ENCODE measurements around a stretch of chr17.

DNA sequence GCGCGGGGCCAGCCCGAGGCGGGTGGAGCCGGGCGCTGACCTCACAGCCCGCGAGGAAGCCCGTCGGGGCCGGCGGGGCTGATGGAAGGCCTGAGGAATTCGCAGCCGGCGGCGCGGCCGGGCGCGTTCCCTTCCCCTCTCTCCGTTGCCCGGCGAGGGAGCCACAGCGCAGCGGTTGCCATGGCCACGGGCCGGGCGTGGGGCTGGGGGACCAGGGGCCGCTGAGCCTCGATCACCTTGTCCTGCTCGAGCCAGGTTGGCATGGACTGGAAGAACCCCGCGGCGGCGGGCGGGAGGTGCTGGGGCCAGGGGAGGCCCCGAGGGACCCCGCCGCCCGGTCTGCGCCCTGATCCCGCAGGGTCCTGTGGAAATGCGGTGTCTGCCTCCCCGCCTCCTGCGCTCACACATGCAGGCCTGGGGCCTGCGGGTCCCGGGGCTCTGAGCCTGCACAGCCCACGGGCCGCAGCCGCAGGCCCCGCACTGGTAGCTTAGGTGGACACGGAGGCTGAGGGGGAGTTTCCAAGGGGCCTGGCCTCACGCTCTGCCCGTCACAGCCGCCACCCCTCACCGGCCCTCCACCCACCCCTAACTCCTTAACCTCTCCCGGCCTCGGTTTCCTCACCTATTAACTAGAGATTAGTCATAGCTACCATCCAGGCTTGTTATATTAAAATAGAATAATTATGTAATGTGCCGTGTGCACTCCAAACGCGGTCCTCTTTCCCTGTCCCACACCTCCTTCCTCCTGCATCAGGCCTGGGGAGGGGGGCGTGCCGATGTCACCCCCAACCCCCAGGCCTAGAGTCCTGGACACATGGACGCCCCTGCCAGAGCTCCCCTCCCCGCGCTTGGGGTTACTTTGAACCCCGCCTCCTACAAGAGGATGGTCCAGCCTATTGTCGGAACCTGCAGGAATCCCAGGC lies 17.6 kb downstream of the SOCS3 start:
- PRO-cap, result unidirectional peak, plus-strand start at position 93 of the sequence

DNA sequence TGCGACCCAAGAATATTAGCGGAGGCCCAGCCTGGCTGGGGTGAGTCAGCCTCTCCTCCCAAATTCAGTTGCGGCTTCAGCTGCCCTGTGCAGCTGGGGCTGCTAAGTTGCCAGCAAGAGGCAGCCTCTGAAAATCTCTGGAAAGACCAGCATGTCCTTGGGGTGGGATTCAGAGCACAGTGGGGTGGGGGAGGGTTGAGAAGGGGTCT lies 17.0 kb downstream of the SOCS3 start:
- PRO-cap, result no peak

DNA sequence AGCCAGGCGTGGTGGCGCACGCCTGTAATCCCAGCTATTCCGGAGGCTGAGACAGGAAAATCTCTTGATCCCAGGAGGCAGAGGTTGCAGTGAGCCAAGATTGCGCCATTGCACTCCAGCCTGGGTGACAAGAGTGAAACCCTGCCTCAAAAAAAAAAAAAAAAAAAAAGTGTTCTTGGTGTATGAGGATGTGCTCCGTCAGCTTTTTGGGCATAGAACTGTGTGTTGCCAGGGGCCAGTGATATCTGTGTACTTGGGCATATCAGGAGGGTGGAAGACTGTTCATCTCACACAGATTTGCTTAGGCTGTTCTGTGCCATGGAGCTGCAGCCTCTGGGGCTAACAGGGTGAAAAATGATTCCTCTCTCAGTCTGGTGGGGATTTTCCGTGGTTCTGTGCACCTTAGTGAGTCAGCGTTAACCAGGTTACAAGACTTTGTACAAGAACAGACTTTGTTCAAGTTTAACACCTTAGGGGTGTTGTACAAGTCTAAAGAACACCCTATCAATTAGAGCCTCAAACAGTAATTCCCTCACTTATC lies 1.2 kb upstream of the PGS1 start:
- PRO-cap, result no peak

- PRO-cap, result no peak
These were observed 11.7 kb downstream of the PGS1 start for GRCh38 chr17:78389799-78390930.

GRCh38 chr17:78411960-78412480 lies 33.6 kb downstream of the PGS1 start:
- PRO-cap, result no peak

GRCh38 chr17:78434468-78435131 lies 56.2 kb downstream of the PGS1 start:
- PRO-cap, result no peak

- PRO-cap, result no peak
These were observed 63.5 kb downstream of the PGS1 start for GRCh38 chr17:78441844-78442490.

- PRO-cap, result no peak
These were observed 20.7 kb upstream of the DNAH17 start for GRCh38 chr17:78597852-78598296.

DNA sequence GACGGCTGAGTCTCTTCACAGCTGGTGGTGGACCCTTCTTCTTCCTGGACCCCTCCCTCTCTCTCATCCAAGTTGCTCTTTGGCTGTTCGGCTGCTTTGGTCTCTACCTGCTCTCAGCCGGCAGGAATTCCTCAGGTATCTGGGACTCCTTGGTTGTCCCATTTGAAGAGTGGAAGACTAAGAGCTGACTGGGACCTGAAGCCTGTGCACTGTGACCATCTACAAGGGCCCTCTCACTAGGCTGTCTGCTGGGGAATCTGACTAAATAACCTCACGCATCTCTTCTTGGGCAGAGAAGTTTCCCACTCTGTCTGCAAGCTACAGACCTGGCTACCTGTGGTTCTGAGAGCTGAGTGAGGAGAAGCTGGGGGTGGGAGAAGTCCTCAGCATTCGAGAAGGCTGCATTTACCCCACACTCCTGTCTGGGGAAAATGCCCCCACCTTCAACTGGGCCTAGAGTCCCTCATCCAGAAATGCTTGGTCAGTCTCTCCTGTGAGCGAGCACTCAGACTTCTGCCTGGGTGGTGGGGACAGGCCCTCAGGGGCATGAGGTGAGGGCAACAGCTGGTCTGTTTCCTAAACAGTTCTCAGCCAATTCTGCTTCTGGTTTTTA lies 98.8 kb downstream of the CYTH1 start:
- PRO-cap, result no peak

DNA sequence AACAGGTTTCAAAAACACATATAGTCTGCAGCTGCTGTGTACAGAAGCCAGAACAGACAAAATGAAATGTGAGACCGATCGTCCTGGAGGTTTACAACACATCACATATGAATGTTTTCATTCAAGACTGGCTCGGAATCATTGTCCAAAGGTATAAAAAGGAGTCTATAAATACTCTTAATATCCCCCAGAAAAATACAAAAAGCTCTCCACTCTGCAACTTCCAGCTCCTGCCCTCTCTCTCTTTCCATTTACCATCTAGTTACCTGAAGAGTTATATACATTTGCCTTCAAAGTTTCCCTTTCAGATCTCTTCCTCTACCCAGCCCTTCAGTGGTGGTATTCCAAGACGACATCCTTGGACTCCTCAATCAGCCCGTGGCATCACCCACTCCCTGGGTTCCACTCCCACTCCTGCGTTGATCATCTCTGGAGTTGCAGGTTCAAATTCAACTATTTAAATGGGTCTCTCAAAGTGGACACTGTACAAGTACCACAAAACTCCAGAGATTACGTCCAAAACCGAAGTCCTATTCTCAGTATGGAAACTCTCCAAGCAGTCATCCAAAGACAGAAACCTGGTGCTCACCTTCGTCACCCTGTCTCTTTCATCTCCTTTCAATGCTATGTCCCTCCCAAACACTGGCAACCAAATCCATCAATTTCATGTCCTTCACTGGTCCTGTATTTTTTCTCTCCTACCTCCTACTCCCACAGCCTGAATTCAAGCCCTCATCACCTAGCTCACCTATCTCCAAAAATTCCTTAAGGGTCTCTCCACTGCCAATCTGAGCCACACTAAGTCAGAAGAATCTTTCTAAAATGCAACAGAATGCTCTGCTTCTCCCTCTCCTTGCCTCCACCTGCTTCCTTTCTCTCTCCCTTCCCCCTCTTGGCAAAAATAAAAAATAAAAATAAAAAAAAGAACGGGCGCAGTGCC lies 13.9 kb downstream of the CYTH1 start:
- PRO-cap, result no peak

DNA sequence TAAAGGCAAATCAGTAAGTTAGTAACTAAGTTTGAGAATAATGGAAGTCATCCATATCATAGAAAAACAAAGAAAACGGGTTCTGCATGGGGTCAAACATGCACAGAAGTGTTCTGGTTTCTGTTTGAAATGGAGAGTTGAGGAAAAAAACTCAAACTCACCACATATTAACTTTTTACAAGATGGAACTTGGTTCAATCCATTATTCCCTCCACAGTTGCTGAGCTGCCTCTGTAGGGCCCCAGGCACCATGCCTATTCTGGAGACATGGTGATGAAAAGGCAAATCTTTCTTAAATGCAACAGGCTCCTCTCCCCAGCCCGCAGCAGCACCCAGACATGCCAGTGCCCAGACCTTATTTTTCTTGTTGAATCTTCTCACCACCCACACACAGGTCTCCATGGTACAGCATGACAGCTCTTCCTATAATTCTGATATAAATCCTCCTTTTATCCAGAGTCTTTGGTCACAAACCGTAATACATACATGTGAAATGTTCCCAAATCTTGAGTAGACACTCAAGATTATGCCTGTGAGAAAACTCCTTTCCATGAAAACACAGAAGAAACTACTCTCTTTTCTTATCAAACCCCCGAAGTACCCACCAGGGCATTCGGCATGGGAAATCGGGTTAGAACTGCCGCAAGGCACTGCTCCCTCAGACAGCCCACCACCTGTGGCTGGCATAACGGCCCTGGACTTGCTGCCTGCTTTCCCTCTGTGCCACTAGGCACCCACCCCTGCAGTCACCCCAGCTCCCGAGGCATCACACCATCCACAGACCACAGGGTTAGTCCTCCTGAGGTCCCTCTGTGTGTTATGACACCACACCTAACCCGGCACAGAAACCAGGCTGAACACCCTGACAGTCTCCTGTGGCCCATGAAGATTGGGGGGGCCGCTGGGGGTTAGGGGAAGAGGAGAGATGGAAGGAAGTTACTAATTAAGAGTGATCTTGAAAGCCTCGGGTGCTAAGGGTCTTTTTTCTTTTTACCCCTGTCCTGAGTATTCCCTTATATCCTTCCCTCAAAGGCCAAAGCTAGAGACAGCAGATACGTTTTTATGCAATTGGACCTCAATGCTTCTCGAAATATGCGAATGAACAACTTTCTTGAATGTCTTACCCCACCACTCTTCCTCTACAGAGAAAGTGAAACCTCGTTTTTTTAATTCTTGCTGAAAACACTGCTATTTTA lies 7.3 kb downstream of the CYTH1 start:
- PRO-cap, result no peak

DNA sequence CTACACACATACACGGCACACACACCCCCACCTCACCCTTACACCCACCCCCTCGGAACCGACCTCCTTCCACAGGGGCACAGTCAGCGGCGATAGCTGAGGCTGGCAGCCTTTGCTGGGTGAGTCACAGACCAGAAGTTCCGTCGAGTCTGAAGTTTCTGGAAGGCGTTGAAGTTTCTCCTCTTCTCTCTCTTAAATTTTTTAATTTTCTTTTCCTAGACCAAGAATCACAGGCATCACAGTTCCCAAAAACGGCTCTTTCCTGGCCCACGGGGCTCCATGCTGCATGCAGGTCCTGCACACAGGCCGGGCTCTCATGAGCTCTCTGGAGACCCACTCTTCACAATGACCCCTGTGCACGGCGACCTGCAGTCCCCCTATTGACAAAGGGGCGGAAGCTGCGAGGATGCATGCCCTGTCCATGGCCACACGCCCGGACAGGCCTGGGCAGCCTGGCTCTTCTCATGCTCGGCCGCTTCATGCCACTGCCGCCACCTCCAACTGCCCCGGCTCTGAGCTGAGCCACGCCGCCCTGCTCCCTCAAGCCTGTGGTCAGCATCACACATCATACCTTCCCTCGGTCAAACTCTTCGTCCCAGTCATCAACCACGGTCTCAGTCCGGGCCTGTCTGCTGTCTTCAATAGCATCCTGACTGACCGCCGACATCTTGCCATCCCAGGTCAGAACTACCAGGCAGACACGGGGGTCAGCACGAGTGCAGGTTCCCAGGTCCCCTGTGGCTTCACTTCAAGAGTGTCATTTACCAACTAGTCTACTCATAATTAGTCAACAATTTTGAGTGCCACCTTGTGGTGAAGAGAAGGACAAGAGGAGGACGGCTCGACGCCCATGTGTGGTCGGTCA lies 16.5 kb upstream of the CYTH1 start:
- PRO-cap, result no peak

- PRO-cap, result no peak
These were observed 22.5 kb downstream of the USP36 start for GRCh38 chr17:78818096-78818485.

DNA sequence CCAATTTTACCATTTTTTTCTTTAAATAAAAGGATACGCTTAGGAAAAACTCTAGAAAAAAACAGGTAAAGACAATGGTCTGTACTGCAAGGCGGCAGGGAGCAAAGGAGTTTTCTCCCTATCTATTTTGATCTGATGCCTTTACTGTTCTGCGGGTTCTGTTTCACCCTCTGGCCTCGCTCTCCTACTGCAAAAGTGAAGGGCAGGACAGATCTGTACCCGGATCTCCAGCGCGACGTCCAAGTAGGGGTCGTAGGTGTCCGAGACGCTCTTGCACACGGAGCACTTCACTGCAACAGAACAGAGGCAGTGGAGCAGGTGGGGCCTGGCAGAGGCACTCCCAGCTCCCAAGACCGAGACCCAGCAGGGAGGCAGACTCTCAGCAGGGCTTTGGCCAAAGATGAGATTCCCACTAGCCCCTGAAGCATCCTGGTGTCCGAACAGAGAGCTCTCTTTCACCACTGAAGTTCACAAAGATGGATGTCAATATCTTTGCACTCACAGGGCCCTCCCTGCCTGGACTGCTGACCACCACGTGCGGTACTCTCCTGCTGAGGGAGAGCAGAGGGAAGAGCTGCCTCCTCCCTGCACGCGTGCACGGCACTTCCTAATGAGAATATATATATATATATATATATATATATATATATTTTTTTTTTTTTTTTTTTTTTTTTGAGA lies 19.7 kb downstream of the USP36 start:
- PRO-cap, result no peak

- PRO-cap, result no peak
These were observed 1.4 kb downstream of the USP36 start for GRCh38 chr17:78839074-78839672.

DNA sequence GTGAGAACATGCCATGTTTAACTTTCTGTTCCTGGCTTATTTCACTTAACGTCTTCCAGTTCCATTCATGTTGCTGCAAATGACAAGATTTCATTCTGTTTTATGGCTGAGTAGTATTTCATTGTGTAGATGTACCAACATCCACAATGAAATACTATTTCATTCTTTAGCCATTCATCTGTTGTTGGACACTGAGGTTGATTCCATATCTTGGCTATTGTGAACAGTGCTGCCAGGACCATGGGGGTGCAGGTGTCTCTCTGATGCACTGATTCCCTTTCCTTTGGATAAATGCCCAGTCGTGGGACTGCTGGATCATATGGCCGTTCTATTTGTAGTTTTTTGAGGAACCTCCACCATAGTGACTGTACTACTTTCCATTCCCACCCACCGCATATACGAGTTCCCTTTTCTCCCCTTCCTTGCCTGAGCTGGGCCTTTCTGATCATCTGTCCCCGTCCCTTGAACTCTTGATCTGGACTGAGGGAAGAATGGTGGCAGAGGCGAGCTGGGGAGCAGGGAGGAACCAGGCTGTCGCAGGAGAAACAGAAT lies 7.8 kb upstream of the CEP295NL start:
- PRO-cap, result no peak

GRCh38 chr17:78912124-78912919 lies 9.3 kb upstream of the CEP295NL start:
- PRO-cap, result no peak

GRCh38 chr17:78947283-78948049 lies 22.3 kb upstream of the TIMP2 start:
- PRO-cap, result no peak

DNA sequence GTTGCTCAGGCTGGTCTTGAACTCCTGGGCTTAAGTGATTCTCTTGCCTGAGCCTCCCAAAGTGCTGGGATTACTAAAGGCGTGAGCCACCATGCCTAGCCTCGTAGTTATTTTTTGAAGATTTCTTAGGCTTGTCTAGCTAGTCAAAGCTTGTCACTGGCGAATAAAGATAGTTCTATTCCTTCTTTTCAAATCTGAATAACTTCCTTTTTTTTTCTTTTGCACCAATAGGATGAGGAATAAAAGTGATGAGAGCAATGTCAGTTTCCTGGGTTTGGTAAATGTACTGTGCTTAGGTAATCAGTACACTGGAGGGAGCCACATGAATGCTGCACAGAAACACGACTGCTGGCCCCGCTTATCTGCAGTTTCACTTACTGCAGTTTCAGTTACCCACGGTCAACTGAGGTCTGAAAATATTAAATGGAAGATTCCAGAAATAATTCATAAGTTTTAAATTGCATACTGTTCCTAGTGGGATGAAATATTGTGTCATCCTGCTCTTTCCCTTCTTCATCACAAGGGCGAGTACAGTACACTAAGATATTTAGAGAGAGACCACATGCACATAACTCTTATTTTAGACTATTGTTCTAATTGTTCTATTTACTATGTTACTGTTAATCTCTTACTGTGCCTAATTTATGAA lies 6.3 kb upstream of the LGALS3BP start:
- PRO-cap, result no peak

DNA sequence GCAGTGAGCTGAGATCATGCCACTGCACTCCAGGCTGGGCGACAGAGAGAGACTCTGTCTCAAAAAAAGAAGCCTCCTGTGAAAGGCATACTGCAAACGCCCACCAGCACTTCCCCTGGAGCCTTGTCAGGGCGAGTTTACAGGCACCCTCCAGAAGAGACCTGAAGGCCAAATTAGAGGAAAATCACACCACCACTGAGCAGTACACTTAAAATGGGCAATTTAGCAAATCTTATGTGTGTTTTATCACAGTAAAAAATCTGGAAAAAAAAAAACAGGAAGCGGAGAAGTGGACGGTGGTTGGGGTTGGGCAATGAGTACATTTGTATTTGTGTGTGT lies 16.0 kb upstream of the ENGASE start:
- PRO-cap, result no peak